Subcutaneous adipose tissue (tissue), 3 donors: ENCODE results near the gene RTP3.

DNA sequence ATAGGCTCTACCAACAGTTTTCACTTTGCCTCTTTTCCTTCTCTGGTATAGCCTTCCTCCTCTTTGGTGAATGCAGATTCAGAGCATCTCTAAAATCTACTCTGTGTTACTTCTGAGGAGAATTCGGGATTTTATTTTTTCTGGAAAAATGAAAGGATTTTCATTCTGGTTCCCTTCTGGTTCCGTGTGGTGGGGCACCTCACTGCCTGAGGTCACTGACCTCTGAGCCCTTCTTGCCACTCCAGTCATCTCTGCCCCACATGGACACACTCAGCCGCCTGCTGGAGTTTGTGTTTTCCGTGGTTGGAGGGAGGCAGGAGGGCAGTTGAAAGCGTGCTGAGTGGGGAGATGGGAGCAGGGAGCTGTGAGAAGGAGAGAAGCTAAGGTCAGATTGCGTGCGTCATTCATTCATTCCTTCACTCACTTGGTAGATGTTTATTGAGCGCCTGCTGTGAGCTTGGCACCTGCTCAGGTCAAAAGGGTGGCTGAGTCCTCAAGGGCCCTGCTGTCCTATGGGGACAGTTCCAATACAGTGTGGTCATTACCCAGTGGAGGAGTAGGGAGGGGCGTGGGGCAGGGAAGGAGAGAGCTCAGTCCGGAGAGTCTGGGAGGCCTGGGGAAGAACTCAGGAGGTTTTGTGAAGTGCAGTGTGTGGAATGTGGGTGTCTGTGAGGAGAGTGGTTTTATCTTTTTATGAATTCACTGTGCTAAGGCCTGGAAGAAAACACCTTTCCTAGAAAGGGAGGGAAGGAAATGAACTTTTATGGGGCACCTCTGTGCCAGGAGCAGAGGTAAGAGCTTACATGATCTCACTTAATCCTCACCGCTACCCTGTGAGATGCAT is 23.5 kb downstream of the LIMD1 start:
- PRO-cap = no peak
- RAMPAGE, long total RNA, 3 experiments = no peak in any of the 3 experiments

- PRO-cap = no peak
- RAMPAGE, long total RNA, 3 experiments = no peak in any of the 3 experiments
These were observed 16.7 kb upstream of the SACM1L start for GRCh38 chr3:45672497-45672977.

DNA sequence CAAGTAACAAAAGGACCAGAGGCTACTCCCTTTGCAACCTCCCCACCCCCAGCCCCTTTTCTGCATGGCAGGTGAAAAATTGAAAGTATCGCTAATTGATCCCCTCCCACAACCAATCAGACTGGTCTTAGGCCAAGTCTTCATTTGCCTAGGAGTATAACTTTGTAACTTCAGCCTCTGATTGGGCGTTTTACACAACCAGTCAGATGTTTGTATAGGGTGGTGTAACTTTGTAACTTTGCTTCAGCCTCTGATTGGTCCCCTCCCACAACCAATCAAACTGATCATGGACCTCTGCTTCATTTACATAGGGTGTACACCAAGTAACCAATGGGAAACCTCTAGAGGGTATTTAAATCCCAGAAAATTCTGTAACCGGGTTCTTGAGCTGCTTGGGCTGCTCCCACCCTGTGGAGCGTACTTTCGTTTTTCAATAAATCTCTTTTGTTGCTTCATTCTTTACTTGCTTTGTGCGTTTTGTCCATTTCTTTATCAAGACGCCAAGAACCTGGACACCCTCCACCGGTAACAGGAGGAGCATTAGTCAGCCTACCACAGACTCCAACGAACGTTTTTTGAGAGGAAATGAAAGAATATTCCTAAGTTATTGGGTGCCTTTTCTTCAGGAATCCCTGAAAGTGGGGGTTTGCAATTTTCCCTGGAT is 5.7 kb upstream of the SACM1L start:
- PRO-cap = no peak
- RAMPAGE, long total RNA, 3 experiments = no peak in any of the 3 experiments

GRCh38 chr3:45943616-45943880 is 284 bp downstream of the CXCR6 start:
- PRO-cap = no peak
- RAMPAGE, long total RNA, 3 experiments = no peak in any of the 3 experiments

DNA sequence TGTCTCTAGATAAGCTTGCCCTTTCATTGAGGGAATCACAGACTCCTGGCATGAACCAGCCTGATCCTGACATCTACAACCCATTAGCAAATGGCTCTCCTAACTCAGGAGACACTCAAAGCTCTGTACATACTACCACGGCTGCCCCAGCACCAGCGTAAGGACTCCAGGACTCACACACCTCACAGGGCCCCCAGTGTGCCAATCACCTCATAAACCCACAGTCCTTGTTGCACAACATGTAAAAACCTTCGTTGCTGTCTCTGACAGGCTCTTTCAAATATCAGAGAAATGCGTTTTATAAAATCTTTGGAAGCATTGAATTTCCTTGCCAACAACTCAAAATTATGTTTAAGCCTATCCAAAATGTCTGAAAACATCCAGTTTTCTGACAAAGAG is 7.3 kb downstream of the FYCO1 start:
- PRO-cap = no peak
- RAMPAGE, long total RNA, 3 experiments = no peak in any of the 3 experiments

DNA sequence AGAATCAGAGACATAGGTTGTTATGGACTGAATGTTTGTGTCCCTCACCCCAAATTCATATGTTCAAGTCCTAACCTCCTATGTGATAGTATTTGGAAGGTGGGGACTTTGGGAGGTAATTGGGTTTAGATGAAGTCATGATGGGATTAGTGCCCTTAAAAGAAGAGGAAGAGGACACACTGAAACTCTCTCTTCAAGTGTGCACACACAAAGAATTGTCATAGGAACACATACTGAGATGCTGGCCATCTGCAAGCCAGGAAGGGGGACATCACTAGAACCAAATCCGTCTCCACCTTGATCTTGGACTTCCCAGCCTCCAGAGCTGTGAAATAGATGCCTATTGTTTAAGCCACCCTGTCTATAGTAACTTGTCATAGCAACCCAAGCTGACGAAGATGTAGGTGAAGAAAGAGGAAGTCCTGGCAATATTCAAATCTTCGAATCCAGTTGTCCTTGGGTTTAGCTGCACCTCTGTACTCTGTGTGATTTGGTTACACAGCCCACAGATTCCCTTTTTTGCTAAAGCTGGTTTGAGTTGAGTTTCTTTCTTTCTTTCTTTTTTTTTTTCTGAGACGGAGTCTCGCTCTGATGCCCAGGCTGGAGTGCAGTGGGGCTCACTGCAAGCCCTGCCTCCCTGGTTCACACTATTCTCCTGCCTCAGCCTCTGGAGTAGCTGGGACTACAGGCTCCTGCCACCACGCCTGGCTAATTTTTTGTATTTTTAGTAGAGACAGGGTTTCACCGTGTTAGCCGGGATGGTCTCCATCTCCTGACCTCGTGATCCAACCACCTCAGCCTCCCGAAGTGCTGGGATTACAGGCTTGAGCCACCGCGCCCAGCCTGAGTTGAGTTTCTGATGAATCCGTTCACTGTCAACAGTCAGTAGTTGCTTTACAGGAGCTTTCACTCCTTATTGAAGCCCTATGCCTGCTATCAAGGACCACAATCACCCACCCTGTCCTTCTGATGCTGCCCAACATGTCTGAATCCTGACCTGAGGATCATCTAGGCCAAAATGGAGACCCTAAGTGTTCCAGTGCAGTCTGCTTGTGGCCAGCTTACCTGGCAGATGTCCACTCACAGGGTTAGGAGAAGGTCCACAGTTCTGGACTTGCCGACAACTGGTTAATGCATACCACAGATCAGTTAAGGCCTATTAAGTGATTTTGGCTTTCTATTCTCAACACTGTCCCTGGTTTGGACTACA is 68.2 kb upstream of the XCR1 start:
- PRO-cap = no peak
- RAMPAGE, long total RNA, 3 experiments = no peak in any of the 3 experiments

- PRO-cap = unidirectional peak, plus-strand start at chr3:46183583
- RAMPAGE, long total RNA, 3 experiments = no peak in any of the 3 experiments
These were observed 24.8 kb downstream of the CCR1 start for GRCh38 chr3:46183270-46183854.

DNA sequence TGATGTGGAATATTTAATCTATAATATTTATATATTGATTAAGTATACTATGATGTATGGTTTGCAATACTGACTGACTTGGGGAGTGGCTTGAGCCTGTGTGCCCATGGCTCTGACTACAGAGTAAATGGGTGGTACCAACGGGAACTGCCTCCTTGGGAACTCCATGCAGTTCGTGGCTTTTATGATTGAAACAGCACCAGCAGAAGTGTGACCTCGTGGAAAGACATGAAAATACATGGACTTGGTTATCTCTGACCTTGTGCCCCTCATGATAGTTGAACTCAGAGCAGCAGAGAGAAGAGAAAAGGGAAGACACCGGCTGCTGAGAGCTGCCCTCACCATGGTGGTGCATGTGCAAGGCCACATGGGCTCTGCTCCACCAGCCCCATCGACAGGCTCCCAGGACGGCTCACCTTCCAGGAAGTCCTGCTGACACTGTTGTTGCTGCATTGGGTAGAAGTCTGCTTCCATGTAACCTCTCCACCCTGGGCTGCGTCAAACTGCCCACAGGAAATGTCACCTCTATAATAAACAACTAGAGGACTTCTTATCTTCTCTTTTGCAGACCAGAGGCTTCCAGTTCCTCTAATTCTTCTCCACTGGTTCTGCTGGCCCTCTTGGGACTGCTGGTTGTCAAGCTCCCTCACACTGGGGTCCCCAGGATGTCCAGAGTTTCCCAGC is 6.1 kb upstream of the CCR3 start:
- PRO-cap = no peak
- RAMPAGE, long total RNA, 3 experiments = no peak in any of the 3 experiments

DNA sequence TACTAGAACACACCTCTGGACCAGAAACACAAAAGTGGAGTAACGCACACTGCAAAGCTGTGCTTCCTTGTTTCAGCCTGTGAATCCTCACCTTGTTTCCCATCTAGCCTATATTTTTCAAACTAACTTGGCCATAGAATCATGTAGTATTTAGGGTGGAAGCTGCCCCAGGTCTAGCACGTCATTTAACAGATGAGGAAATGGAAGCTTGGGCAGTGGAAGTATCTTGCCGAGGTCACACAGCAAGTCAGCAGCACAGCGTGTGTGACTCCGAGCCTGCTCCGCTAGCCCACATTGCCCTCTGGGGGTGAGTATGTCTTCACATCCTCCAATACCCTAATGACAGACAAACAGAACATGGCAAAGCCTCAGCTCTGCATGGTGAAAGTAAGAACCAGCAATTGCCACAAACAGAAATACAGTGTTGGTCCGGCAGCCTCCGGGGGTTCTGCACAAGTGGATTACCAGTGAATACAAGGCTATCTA is 2.2 kb upstream of the CCR5 start:
- PRO-cap = no peak
- RAMPAGE, long total RNA, 3 experiments = no peak in any of the 3 experiments

GRCh38 chr3:46497551-46498425 is at the start of gene RTP3:
TSS of gene RTP3 (plus strand) at chr3:46497976.
- PRO-cap = no peak
- RAMPAGE, long total RNA, 3 experiments = no peak in any of the 3 experiments

- PRO-cap = no peak
- RAMPAGE, long total RNA, 3 experiments = no peak in any of the 3 experiments
These were observed 16.7 kb downstream of the LRRC2 start for GRCh38 chr3:46549188-46549929.

- PRO-cap = no peak
- RAMPAGE, long total RNA, 3 experiments = no peak in any of the 3 experiments
These were observed 4.7 kb downstream of the LRRC2 start for GRCh38 chr3:46561349-46561932.

GRCh38 chr3:46563717-46565078 is 1.9 kb downstream of the LRRC2 start:
- PRO-cap = no peak
- RAMPAGE, long total RNA, 3 experiments = no peak in any of the 3 experiments

GRCh38 chr3:46629444-46630398 is 17.4 kb downstream of the FAM240A start:
- PRO-cap = no peak
- RAMPAGE, long total RNA, 3 experiments = no peak in any of the 3 experiments

- PRO-cap = no peak
- RAMPAGE, long total RNA, 3 experiments = no peak in any of the 3 experiments
These were observed 1.9 kb upstream of the MYL3 start for GRCh38 chr3:46864979-46865663.

DNA sequence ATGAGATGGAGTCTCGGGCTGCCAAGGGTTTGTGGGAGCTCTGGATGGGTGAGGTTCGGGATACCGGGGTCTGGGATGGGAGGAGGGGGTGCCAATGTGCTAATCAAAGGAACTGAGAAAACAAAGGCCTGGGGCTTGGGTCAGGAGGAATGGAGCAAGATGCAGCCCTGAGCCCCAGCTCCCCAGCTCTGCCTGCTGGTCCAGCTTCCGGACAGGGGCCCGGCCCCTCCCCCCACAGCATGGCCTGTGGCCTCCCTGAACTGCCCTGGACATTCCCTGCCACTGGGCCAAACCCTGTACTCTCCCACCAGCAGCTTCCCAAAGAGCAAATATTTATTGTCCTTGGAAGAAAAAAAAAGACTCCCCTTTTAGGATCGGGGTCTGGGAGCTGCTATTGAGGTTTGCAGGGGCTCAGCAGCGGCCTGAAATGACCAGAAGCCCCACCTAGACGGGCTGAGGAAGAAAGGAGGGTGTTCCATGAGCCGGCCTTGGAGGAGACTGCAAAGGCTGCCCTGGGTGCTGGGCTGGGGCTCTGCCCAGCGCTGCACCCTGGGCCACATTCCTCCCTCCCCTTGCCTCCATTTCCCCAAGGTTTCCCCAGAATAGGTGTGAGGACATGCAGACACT is 5.8 kb upstream of the MYL3 start:
- PRO-cap = no peak
- RAMPAGE, long total RNA, 3 experiments = no peak in any of the 3 experiments

GRCh38 chr3:46915227-46915663 is 37.7 kb downstream of the PTH1R start:
- PRO-cap = no peak
- RAMPAGE, long total RNA, 3 experiments = no peak in any of the 3 experiments

- PRO-cap = no peak
- RAMPAGE, long total RNA, 3 experiments = no peak in any of the 3 experiments
These were observed 37.7 kb downstream of the CCDC12 start for GRCh38 chr3:46938815-46939283.

DNA sequence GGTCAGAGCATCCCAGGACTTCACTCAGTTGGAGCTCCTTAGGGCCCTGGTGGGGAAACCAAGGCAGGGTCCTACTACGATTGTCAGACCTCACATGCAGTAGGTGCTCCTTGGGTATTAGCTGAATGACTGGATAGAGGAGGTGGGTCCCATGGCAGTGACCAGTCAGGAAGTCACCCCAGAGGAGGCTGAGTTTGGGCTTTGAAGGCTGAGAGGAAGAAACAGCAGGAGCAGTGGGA is 3.0 kb downstream of the NBEAL2 start:
- PRO-cap = no peak
- RAMPAGE, long total RNA, 3 experiments = no peak in any of the 3 experiments

DNA sequence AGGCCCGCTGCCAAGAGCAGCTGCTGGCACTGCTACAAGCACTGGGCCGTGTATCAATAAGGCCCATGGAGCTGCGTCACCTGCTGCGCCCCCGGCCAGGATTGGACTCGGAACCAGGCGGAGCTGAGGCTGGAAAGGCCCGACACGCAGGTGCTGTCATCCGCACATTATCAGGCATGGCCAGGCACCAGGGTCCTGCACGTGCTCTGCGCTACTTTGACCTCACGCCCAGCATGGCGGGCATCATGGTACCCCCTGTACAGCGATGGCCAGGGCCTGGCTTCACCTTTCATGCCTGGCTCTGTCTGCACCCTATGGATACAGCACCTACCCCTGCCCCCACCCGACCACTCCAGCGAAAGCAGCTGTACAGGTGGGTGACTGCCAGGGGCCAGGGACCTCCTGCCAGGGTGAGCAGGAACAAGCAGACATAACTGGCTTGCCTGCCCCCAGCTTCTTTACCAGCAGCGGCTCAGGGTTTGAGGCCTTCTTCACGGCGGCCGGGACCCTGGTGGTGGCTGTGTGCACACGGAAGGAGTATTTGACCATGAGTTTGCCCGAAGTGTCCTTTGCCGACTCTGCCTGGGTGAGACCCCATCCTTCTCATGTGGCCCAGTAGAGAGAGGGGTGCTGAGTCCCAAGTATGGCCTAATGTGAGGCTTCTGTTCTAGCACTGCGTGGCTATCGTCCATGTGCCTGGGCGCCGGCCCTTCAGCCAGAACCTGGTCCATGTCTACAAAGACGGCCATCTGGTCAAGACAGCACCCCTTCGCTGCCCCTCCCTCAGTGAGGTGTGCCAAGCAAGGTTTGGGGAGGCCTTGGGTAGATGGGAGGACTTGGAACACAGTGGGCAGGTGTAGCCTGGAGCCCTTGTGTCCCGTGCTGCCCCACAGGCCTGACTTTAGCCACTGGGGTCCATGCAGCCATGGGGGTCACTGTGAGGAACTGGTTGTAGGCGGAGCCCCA is 16.1 kb downstream of the NBEAL2 start:
- PRO-cap = no peak
- RAMPAGE, long total RNA, 3 experiments = no peak in any of the 3 experiments